Pericardium fibroblast (primary cell): ENCODE data around the genes ZFAND5 and NMRK1.

DNA sequence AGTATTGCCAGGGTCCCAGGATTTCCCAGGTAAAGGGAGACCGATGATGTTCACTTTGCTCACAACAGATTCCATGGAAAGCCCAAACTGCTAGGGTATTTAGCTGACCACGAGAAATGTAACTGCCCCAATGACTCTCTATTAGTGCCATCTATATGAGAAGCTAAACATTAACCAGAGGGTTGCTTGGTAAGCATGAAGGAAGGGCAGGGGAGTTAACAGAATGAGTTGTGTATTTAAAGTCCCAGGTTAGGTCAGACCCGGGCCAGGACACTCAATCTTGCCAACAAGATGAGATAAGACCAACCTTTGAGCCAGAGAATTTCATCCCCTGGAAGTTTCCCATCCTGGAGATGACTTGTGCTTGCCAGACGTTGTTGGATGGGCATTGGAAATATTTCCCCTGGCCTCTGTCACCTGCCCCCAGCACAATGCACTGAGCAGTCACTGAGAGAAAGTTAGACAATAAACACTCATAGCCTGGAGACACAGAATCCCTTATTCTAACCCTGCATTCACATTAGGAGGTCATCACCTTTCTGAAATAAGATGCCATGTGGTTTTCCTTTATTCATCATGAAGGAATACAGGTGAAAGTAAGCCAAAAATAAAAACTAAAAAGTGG lies 19.5 kb upstream of the GDA start:
- RAMPAGE, long total RNA = no peak

- RAMPAGE, long total RNA = no peak
These were observed 15.5 kb upstream of the GDA start for GRCh38 chr9:72133780-72134180.

DNA sequence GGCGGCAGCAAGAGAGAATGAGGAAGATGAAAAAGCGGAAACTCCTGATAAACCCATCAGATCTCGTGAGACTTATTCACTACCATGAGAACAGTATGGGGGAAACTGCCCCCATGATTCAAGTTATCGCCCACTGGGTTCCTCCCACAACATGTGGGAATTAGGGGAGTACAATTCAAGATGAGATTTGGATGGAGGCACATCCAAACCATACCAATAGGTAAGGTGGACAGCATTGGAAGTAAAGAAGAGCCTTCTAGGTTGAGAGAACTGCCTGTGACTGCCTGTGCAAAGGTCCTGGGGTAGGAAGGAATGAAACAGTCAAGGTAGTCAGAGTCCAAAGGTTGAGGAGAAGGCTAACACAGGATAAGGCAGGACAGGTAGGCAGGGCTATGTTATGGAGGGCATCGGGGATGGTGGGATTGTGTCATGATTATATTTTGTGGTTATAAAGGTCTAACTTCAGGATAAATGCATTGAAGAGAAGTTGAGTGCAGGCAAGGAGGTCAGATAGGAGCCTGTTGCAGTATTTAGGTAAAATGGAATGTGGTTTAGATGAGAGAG lies 6.1 kb downstream of the GDA start:
- RAMPAGE, long total RNA = no peak

GRCh38 chr9:72314728-72315559 lies 50.1 kb downstream of the ZFAND5 start:
- RAMPAGE, long total RNA = no peak

- RAMPAGE, long total RNA = no peak
These were observed 3.0 kb downstream of the ZFAND5 start for GRCh38 chr9:72362018-72362476.

DNA sequence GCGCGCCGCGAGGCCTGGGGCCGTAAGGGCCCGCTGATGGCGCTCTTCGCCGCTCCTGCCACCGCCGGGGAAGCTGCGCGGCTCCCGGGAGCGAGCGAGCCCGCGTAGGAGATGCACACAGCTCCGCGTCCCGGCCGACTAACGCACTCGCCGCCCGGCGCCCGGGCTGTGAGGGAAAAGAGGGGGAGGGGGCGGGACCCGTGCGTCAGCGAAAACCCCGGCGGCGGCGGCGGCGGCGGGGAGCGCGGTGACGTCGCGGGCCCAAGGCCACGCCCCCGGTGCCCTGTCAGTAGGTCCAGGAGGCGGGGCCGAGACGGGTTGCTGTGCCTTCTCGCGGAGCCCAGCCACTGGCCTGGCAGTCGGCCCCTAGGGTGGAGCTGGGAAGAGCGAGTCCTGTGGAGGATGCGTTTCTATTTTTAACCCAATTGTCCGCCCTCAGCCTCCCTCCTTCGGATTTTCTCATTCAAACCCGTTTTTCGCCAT lies at the start of gene ZFAND5:
TSS of gene ZFAND5 (minus strand) at position 143 of the 483 bp plus-strand sequence.
- RAMPAGE, long total RNA = no peak

GRCh38 chr9:72857851-72858640 lies 94.8 kb downstream of the ALDH1A1 start:
- RAMPAGE, long total RNA = no peak

- RAMPAGE, long total RNA = no peak
These were observed 1.1 kb downstream of the ALDH1A1 start for GRCh38 chr9:72951545-72952452.

- RAMPAGE, long total RNA = no peak
These were observed 1.6 kb upstream of the ALDH1A1 start for GRCh38 chr9:72954317-72955081.

DNA sequence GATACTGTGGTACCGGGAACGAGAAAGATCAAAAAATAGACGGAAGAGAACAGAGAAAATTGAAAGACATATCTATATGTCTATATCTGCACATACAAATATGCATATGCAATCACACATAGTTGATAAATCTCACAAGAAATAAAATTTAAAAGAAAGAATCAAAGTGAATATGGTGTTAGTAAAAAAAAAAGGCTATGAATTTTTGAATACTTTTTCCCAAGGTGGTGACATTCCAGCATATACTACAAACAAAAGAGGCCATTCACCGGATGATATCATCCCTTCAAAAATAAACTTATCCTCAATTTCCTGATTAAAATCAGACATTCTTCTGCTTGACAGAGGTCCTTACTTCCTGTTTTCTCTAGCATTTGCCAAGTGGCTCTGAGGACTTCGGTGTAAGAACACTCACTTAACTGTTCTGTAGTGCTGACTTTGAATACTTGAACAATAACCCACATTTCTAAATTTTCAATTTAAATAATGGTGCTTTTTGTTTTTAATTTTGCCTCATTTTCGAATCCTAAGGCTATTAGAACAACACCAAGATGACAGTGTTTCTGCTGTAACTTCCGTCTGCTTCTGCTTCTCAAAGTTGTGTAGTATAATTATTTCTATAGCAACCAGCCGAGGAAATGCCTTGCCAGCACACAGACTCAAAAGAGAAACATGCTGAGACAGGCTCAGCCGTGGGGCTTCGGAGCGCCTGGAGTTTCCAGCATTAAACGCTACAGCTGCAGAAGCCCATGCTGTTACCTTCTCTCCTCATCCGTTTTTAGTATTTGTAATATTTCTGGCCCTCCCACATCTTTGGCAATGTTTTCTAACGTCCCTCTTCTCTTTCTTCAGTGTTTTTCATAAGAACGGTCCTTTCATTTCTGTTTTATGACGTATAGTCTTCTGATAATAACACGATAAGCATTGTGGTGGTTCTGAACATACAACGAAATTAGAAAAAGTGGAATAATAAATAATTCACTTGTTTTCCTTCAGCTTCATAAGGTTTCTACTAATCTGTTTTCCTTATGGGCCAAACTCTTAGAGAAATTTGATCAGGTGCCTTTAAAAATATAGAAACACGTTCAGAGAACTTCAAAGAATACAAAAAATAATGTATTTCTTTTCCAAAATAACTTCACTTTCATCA lies 19.5 kb upstream of the ANXA1 start:
- RAMPAGE, long total RNA = no peak

DNA sequence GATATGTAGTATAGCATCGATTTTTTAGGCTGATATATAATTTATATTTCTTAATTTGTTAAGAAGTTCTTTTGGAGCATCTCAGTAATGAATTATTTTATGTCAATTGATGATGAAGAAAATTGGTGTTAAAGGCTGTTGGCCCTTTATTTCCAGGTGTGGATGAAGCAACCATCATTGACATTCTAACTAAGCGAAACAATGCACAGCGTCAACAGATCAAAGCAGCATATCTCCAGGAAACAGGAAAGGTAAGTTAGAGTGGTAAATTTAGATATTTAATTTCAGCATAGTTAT lies 7.5 kb downstream of the ANXA1 start:
- RAMPAGE, long total RNA = no peak

DNA sequence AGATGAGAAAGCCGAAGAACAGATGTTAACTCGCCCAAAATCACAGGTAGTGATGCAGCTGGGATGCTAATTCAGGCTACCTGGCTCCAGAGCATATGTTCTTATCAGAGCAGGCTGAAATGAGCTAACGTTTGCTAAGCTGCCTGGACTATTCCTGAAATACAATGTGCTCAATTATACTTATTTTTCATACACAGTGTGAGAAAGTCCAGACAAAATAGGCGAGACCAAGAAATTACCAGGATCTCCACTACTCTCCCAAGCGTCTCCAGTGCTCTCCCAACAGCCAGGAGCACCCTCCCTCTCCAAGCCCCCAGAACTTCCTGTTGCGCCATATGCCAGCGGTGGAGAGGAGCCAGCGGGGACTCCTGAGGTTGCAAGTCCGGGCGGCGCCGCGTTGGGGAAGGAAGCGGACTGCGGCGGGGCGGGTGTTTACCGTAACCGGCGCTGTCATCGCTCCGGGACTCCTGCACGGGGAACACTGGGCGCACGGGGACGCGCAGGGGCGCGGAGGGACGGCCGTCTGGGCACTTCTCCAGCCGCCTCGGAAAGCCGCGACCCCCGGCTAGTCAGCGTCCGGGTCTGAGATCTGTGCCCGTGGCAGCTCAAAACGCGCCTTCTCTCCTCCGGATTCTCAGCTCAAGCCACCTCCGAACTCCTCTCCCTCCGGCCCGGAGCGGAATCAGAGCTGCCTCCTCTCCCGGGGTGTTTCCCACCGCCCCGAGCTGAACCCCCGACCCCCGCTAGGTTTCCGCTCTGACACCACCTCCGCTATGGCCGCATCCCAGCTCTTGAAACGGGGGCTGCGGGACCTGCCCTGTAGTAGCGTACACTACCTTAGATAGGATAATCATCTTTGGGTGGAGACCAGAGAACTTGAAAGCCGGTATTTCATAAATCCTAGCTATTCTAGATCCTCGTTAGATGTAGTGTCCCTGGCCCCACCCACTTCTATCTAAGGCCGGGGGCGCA lies 640 bp downstream of the TRPM6 start:
- RAMPAGE, long total RNA = no peak

DNA sequence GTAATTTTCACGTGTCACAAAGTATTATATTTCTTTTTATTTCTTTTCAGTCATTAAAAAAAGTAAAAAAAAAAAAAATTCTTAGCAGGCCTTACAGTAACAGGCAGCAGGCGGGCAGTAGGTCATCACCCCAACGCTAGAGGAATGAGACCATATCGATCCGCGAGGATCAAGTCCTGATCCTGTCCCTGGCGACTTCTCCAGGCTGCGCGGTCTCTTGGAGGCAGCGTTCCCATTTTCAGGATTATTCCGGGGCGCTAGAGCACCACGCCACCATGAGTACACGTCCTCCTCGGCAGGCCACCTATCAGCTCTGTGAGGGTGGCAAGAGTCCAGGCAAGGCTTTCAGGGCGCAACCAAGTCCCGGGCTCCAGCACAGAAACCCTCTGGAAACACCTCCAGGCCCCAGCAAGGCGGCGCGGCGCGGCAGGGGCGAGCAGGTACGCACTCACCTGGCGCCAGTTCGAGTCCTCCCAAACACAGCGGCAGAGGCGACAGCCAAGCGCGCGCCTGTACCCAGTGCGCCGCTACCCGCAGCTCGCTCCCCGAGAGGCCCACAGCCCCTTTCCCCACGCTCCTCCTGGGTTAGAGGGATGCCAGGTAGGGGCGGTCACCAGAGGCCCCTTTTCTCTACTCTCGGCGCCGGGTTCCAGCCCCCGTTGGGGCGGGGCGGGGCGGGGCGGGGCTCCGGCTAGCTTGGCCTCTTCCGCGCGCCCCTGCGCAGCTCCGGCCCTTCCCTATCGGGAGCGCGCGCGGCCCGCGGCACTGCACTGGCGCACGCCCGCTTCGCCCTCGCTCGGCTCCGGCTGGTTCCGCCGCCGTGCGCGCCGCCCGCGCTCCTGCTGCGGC lies at the start of gene NMRK1:
TSS of gene NMRK1 (minus strand) at position 600 of the 849 bp plus-strand sequence.
- RAMPAGE, long total RNA = start-site peak on the minus strand centred at position 623 of the sequence, 72 bp wide, 196 and 179 reads in 2 replicates

GRCh38 chr9:75183001-75183376 lies 94.7 kb downstream of the OSTF1 start:
- RAMPAGE, long total RNA = no peak

GRCh38 chr9:76441484-76442003 lies 17.4 kb upstream of the GCNT1 start:
- RAMPAGE, long total RNA = no peak

- RAMPAGE, long total RNA = no peak
These were observed 191.7 kb downstream of the GCNT1 start for GRCh38 chr9:76650697-76651144.

GRCh38 chr9:76677202-76678083 lies 218.5 kb downstream of the GCNT1 start:
- RAMPAGE, long total RNA = no peak

GRCh38 chr9:76687964-76689142 lies 217.6 kb downstream of the PRUNE2 start:
- RAMPAGE, long total RNA = no peak

- RAMPAGE, long total RNA = no peak
These were observed 170.2 kb downstream of the PRUNE2 start for GRCh38 chr9:76735737-76736096.

- RAMPAGE, long total RNA = no peak
These were observed 39.1 kb downstream of the PRUNE2 start for GRCh38 chr9:76866784-76867191.